SK-N-DZ (cell line): ENCODE measurements around the gene CHST12.

DNA sequence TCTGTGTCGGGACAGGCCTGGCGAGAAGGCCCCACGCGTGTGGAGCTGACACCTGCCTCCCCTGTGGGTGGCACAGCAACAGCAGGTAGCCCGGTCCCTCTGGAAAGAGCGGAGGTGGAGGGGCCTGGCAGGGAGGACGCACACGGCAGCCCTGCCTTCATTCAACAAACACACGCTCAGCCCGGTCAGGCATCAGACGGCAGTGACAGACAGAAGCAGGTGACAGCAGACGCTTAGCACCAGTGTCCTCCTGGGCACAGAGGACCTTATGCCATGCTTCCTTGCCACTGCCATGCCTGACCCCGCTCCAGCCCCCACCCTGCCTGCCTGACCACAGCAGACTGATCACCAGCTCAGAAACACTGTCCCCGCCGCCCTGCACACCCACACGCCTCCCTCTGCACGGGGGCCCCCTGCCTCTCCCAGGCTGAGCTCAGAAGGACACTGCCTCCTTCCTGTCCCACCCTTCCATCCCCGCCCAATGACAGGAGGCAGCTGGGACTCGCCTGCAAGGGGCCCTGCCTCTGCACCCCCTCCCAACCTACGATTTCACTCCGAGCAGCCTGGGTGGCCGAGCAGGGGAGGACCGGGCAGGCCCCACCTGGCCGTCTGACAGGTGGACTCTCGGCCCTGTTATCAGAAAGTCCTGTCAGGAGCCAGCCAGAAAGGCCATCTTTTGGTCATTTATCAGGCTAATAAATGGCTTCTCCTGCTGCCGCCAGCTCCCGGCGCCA is 183.4 kb downstream of the ELFN1 start:
RAMPAGE:
- cytosol, long total RNA: no peak
- nucleus, long total RNA: no peak

RAMPAGE:
- cytosol, long total RNA: no peak
- nucleus, long total RNA: no peak
These were observed 252.2 kb downstream of the ELFN1 start for GRCh38 chr7:1922065-1922800.

DNA sequence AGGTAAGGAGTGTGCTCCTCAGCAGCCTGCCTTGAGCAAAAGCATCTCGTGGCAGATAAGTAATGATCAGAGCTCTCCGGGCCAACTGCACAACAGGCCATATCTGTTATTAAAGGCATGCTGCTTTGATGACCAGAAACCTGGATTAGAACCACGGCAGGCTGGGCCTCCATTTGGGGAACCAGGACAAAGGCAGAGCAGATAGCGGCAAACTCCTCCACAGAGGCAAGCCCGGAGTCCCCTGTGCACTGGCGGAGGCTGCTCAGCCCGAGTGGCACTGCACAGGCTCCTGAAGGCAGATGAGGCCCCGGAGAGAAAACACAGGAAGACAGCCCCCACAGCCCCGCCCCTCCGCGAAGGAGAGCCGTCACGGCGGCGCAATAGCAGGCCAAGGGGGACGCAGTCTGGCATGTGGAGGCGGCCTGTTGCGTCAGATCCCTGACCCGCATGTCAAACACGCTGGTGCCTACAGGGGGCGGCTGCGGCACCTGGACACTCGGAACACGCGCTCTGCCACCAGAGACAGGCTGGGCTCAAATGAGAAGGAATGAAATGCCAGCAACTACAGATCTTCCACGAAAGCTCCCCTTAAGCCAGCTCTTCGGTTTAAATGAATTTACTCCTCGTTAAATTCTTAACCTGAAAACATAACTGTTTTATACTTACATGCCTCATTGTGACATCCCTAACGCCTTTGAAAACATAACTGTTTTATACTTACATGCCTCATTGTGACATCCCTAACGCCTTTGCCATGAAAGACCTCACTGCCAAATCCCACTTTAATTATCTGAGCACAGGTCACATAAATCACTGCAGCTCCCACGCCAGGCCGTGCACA is 128.5 kb downstream of the MAD1L1 start:
RAMPAGE:
- cytosol, long total RNA: no peak
- nucleus, long total RNA: no peak

DNA sequence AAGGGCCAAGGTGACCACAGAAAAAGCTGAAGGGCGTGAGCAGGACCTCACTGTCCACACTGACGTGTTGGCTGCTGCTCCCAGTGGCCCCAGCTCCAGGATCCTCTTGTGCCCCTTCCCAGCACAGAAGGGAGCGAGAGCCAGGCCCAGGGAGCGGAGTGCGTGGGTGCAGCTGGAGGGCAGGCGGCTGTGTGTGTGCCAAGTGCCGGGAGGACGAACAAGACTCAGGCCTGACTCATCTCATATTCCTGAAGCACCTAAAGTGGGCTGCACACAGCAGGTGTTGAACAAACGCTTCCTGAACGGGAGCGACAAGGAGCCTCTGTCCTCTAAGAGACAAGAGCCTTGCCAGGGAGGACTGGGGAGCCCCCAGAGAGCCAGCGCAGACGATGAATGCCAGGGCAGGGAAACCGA is 116.7 kb downstream of the MAD1L1 start:
RAMPAGE:
- cytosol, long total RNA: no peak
- nucleus, long total RNA: no peak

DNA sequence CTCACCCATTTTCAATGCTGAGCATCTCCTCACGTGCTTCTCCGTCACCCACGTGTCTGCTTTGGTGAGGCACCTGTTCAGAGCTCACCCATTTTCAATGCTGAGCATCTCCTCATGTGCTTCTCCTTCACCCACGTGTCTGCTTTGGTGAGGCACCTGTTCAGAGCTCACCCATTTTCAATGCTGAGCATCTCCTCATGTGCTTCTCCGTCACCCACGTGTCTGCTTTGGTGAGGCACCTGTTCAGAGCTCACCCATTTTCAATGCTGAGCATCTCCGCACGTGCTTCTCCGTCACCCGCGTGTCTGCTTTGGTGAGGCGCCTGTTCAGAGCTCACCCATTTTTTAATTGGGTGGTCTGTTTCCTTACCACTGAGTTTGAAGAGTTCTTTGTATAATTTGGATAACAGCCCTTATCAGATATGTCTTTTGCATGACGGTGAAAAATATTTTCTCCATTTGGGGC is 99.7 kb downstream of the MAD1L1 start:
RAMPAGE:
- cytosol, long total RNA: no peak
- nucleus, long total RNA: no peak

DNA sequence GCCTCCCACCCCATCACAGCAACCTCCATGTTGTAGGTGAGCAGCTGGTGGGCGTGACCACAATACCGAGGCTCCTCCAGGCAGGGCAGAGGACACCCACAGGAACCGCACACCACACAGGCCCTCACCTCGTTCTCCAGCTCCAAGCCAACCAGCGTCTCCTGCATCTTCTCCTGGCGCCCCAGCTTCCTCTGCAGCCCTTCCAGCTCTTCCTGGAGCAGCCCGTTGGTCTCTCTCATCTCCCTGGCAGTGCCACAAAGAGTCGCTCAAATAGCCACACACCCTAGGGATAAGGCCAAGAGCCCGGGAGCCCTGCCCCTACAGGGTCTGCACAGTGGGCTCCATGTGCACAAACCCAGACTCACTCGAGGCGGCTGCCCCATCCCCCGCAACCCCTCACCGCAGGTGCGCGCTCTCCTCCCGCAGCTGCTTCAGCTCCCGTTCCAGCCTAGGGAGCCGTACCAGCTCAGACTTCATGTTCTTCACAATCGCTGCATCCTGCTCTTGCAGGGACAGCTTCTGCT is 16.9 kb downstream of the MAD1L1 start:
RAMPAGE:
- cytosol, long total RNA: no peak
- nucleus, long total RNA: no peak

RAMPAGE:
- cytosol, long total RNA: no peak
- nucleus, long total RNA: no peak
These were observed at the start of gene CHST12 for GRCh38 chr7:2402992-2403731. Gene CHST12, plus strand, starts transcription at chr7:2403611.

DNA sequence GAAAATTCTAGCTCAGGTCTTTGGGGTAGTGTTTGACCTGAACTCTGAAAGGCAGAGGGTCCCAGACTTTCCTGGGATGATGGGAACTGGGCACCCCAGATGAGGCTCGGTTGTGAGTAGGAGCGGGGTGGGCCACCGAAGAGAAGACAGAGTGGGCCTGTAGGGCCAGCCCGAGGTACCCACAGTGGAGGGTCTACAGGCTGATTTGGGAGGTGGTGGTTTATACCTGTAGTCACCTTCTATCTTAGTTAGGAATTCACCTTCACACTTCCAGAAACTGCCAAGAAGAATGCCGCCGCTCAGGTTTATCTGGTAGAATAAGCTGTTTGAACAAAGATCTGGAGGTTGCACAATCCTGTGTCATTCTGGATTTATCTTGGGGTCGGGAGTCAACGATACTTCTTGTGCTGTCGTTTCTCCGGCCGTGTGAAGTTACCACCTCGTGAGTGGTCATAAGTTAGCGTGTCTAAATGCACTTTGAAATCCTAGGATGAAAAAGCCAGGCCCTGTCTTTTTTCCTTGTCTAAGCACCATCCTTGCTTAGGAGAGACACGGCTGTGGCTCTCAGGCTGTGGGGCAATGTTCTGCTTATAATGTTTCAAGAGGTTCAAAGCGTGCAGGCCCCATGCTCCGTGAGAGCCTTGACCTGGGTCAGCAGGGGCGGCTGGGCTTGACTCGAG is 35.6 kb downstream of the GRIFIN start:
RAMPAGE:
- cytosol, long total RNA: no peak
- nucleus, long total RNA: no peak

RAMPAGE:
- cytosol, long total RNA: no peak
- nucleus, long total RNA: no peak
These were observed 17.5 kb upstream of the GRIFIN start for GRCh38 chr7:2493760-2494039.

DNA sequence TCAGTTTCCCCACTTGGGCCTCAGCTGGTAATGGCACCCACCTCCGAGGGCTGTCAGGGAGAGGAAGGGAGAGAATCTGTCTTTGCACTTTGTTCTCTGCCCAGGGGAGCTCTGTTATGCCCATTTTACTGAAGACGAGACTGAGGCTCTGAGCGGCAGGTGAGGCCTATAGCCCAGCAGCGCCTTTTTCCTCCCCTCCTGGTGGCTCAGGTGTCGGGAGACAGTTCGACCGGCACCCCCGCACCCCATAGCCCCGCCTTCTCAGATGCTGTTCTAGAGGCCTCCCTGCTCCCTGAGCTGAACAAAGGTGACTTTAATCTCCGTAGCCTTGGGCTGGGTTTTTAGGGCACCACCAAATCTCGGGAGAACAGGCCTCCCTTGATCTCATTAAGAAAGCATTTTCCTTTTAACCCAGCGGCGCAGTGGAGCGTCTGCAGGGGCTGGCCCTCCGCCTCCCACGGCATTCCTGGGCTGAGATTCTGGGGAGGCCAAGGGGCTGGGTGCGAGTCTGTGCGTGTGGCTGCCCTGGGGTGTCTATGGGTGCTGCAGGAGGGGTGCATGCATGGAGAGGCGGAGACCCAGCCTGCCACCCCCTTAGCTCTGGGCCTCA is 3.3 kb downstream of the LFNG start:
RAMPAGE:
- cytosol, long total RNA: no peak
- nucleus, long total RNA: no peak

DNA sequence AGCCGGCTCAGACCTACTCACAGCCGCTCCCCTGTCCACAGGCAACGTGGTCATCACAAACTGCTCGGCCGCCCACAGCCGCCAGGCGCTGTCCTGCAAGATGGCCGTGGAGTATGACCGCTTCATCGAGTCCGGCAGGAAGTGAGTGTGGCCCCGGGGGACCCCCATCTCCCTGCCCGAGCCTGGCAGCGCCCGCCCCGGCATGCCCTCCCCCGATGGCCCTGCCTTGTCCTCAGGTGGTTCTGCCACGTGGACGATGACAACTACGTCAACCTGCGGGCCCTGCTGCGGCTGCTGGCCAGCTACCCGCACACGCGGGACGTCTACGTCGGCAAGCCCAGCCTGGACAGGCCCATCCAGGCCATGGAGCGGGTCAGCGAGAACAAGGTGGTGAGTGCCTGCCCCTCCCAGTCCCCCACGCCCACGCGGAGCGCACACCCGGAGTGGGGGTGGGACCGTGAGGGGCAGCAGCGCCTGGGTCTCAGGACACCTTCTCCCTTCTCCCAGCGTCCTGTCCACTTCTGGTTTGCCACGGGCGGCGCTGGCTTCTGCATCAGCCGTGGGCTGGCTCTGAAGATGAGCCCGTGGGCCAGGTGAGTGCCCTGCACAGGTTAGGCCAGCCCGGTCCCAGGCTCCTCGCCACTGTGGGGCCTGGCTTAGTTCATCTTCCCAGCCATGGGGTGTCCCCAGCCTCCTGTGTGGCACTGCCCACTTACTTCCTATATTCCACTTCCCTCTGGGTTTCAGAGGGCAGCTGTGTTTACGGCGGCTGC is 5.8 kb downstream of the LFNG start:
RAMPAGE:
- cytosol, long total RNA: no peak
- nucleus, long total RNA: no peak

RAMPAGE:
- cytosol, long total RNA: no peak
- nucleus, long total RNA: no peak
These were observed 36.0 kb upstream of the TTYH3 start for GRCh38 chr7:2595698-2596233.

DNA sequence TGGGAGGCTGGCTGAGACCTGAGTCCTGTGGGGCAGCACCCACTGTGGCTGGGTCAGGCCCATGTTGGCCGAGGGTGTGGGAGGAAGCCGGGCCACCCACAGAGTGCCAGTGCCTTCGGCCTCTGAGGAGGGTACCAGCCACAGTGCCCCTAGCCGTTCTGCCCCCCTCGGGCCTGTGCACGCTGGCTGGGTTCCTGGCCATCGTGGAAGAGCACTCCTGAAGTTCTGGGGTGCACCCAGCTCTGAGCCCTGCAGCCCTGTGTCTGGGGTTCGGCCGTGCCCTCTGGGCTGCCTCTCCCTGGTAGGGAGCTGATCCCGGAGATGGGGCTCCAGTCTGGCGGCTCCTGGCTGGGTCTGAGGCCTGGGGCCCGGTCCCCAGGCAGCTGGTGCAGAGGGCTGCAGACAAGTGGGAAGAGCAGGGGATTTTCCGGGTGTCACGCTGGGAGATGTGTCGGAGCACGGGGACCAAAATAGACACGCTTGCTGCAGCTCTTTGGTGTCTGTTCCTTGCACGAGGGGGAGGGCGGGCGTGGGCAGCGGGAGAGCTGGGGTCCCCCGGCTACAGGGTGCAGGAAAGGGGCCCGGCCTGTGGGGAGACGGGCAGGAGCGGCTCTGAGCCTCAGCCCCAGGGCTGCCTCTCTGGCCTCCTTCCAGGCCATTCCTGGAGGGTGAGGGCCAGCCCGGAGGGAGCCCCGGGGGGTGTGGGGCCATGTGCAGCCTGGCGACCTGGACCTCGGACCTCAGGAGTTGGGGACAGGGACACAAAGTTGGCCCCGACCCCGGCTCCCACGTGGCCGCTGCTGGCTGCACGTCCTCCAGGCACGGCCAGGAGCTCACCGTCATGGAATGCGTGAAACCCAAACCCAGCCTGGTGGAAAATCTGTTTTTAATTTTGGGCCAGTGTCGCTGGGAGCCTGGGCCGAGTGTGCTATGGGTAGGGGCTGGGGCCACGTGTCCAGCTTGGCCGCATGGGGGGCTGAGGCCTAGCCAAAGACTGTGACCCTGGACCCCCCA is 6.4 kb downstream of the TTYH3 start:
RAMPAGE:
- cytosol, long total RNA: no peak
- nucleus, long total RNA: no peak

RAMPAGE:
- cytosol, long total RNA: no peak
- nucleus, long total RNA: no peak
These were observed 7.4 kb downstream of the TTYH3 start for GRCh38 chr7:2638854-2639823.

RAMPAGE:
- cytosol, long total RNA: no peak
- nucleus, long total RNA: no peak
These were observed 43.0 kb downstream of the AMZ1 start for GRCh38 chr7:2730915-2731576.

GRCh38 chr7:2944366-2944653 is 99.4 kb downstream of the CARD11 start:
RAMPAGE:
- cytosol, long total RNA: no peak
- nucleus, long total RNA: no peak

RAMPAGE:
- cytosol, long total RNA: no peak
- nucleus, long total RNA: no peak
These were observed 98.0 kb downstream of the CARD11 start for GRCh38 chr7:2945679-2945985.

DNA sequence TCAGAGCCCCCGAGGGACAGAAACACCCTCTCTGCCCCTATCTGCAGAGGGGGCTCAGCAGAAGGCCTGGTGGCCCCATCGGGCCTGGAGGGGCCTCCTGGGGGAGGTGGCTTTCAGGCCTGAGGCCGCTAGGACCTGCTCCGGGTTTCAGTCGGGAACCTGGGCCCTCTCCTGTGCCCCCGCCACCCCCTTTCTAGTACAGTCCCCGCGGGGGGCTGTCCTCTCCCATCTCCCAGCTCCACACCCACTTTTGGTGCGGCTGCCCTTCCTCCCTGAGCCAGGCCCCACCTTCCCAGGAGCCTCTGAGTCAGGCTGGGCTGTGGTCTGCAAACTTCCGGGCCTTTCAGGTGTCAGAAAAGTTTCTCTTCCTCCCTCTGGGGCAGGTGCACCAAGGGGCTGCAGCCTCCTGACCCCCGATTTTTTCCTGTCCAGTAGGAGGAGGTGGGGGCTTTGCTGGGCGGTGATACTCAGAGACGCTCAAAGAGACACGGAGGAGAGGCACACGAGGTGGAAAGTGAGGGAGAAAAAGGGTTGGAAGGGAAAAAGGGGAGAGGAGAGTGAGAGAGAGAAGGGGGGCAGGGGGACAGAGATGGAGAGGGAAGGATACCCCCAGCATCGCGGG is 664 bp downstream of the CARD11 start:
RAMPAGE:
- cytosol, long total RNA: no peak
- nucleus, long total RNA: no peak

DNA sequence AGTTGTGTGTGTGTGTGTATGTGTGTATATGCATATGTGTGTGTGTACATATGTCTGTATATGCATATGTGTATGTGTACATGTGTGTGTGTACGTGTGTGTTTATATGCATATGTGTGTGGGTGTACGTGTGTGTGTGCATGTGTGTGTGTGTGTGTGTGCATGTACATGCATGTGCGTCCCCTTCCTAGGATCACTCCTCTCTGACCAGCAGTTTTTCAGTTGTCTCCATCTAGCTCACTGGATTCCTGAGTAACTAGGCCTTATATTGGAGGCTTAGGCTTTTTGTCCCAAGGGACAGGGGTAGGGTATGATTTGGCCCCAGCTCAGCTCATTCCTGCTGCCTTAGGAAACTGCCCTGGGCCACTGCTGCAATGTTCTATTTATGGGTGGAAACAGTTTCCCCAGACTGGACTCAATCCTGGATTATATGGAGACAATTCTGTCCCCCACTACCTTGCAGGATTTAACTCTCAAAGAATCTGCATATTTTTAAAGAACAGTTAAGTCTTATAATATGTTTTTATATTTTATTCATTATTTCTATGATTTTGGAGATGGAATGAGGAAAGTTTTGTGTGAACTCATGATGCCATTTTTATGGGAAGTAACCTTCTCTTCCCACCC is 68.8 kb upstream of the SDK1 start:
RAMPAGE:
- cytosol, long total RNA: no peak
- nucleus, long total RNA: no peak

GRCh38 chr7:3294785-3295128 is 6.3 kb upstream of the SDK1 start:
RAMPAGE:
- cytosol, long total RNA: no peak
- nucleus, long total RNA: no peak